ENCODE results near the gene CD8B2.

- RRBS: no CpG with 5 or more reads among the region's 8 CpGs
Measured at GRCh38 chr2:105393243-105393710, 5.6 kb downstream of the FHL2 start.

GRCh38 chr2:105394738-105395713 lies 3.8 kb downstream of the FHL2 start:
- RRBS: no CpG with 5 or more reads among the region's 12 CpGs

DNA sequence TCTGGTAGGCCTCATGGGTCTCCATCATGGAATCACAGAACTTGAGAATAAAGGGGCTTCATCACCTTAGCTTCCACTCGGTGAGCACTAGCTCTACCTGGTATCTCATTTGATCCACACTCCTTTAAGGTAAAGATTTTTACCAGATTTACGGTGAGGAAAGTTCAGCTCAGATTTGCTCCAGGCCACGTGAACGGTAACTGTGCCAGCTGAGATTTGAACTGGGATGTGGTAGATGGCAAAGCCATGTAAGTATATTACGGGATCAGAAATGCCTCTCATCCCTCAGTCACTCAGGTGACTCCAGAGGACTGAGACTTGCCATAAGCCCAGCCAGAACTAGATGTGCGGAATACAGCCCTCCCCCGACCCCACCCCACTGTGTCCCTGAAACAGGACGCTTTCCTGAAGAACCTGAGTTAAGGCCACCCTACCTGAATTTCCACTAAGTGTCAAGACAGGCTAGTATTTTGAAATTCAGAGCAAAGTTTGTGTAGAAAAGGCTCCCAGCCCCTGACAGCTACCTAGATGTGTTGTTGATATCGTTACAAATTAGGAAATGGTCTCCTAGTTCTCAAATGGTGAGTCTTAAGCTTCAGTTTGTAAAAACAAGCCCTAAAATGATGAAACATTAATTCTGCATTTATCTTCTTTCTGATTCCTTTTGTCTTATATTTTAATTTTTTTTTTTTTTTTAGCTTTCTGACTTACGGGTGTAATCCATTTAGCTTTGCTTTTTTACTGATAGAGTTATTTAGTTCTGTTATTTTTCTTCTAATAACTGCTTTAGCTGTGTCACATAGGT lies 1.4 kb upstream of the FHL2 start:
- RRBS: no CpG with 5 or more reads among the region's 10 CpGs

DNA sequence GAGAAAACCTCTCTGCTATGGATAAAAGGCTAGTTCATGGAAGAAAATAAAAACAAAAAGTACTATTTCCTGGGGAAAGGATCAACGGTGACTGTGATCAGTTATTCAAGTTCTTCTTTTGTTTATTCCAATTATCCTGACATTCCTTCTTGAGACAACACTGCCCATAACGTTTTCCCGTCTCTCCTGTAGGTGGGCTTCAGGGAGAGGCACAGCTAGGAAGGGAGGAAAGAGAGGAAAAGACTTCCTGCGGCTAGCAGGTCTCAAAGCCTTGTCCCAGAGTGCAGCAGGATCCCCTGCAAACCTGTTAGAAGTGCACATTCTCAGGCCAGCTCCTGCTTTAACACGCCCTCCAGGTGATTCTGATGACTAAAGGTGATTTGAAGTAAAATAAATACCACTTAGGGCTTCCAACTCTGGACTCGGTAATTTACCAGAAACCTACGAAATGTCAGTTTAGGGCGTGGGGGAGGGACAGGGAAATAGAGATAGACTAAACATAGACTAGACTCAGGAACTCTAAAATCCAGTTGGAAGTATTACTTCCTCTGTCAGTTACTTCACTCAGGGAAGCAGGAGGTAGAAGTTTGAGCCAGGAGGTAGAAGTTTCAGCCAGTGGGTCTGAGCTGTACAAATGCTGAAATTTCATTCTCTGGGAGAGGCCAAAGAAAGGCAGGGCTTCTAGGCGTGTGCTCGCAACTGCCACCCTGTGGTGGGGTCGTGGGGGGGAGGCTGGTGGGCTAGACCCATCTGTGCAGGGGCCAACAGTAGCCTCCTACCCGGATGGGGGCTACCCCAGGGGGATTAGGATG lies 4.6 kb upstream of the FHL2 start:
- RRBS: no CpG with 5 or more reads among the region's 12 CpGs

DNA sequence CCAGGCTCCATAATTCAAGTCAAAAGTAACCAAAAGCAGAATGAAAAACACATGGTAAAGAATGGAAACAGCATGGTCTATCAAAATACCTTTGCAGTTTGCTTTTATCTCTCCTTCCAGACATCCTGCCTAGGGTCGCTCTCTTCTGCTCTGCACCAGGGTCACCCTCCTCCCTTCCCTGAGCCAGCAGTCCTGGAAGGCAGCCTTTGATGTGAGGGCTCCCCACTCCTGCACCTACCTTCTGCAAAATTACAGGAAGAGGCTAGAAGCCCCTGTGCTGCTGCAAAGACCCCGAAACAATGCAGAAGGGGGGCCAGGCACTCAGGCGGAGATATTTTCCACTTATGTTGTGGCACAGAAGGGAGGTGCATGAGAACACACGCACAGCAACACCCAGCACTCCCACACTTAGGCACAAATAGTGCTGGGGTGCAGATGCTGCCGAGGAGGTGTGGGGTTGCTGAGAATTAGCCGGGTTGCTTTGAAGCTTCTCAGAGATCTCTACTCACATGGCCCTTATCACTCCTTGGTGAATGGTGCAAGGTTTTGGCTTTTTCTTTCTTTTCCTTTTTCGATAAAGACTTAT lies 27.6 kb upstream of the FHL2 start:
- RRBS: no CpG with 5 or more reads among the region's 7 CpGs

DNA sequence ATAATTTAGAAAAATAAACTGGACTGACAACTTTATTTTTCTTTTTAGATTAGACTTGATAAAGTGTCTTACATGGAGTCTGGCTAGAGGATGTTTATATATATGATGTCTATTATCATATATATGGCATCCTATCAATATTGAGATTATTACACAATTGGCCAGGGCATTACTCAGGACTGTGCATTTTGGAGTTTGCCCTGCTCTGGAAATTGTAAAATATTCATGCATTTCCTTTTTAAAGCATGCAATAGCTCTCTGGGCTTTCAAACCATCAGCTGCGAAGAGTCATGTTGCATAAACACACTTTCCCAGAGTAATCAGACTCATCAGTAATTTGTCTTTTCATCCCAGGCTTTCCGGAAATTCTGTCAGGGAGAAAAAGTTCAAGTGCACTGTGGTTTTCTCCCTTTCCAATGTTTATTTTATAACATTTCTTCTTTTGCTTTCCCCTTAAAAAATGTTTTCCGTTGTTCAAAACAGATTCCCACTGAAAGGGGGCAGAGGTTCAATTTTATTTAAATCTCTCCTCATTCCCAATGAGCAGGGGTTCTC lies 38.8 kb upstream of the FHL2 start:
- RRBS: no CpG with 5 or more reads among the region's 3 CpGs

GRCh38 chr2:105494416-105495032 lies 95.7 kb upstream of the FHL2 start:
- RRBS: no CpG with 5 or more reads among the region's 16 CpGs

DNA sequence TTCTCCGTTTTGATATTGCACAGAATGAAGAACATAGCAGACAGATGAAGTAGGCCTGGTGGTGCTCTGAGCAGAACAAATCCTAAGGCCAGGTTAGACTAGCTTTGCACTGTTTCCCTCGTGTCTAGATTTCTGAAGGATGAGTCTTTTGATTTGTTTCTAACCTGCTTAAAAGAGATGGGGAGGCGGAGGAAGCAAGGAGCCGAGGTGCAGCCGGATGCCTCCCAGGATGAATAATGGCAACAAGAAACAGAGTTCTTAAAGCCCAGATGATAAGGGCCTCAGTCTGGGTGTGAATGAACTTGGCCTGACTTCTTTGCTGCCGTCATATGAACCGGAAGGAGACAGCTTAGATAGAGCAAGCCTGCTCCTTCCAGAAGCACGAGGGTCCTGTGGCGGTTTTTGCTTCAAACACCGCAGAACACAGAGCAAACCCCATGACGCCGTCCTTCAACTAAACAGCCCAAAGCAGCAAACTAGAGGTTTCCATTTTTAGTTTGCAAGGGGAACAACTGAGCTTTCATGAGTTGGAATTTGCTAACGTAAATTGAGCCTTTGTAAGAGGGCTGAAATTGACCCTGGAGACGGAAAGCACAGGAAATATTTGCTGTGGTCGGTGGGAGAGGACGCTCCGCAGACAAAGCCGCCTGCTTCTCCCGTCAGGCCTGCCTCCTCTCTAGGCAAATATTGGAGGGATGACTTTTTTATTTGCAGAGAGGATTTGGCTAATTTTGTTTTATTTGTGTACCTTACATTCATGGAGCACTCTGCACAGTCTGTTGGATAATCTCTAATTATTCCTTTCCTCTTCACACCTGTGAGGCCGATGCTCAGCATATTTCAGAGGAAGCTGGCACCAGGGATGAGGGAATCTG lies 134.1 kb upstream of the NCK2 start:
- RRBS: no CpG with 5 or more reads among the region's 20 CpGs

GRCh38 chr2:105744330-105744600 lies 447 bp upstream of the NCK2 start:
- RRBS: 5% methylated on average over 6 of the region's 13 CpGs

DNA sequence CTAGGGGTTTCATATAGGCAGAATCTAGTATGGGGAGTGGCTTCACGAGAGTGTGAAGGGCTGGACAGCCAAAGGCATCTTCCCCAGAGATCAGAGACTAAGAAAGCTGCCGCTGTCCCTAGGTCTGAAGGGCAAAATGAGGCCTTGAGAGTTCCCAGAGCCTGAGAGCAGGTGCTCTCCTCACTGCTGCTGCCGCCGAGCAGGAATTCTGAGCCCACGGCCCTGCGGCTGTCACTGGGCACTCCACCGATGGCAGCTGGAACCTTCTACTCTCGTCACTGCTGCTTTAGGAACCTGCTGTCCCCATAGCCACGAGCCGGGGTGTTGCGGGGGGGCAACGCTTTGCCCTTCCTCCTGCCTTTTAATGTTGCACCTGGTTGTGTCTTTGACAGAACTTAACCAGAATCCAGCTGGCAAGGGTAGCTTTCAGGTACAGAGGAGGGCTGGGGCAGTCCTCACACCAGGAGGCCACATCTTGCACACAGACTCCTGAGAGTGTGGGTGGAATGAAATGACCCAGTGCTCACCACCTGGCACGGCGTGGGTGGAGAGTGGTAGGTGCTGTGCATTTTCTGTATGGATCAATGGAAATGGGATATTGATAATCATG lies 32.3 kb downstream of the NCK2 start:
- RRBS: no CpG with 5 or more reads among the region's 14 CpGs

DNA sequence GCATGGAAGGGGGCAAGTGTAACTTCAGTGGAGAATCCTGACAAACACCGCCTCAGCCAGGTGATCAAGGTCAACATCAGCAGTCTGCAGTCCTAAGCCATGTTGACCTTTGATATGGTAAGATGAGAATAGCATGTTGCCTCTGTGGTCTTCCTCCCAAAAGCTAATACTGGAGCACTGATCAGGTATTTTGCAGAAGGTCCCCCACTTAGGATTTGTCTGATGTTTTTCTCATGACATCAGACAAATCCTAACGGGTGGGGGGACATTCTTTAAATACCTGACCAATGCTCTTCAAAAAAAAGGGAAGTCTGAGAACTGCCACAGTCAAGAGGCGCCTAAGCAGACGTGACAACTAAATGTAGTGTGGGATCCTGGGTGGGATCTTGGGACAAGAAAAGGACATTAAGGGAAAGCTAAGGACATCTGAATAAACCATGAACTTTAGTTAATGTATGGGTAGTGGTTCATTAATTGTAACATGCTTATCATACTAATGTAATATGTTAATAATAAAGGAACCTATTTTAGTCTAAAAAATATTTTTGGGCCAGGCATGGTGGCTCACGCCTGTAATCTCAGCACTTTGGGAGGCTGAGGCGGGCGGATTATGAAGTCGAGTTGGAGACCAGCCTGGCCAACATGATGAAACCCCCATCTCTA lies 99.3 kb downstream of the NCK2 start:
- RRBS: no CpG with 5 or more reads among the region's 8 CpGs

GRCh38 chr2:105861157-105861541 lies 116.4 kb downstream of the NCK2 start:
- RRBS: no CpG with 5 or more reads among the region's 6 CpGs

DNA sequence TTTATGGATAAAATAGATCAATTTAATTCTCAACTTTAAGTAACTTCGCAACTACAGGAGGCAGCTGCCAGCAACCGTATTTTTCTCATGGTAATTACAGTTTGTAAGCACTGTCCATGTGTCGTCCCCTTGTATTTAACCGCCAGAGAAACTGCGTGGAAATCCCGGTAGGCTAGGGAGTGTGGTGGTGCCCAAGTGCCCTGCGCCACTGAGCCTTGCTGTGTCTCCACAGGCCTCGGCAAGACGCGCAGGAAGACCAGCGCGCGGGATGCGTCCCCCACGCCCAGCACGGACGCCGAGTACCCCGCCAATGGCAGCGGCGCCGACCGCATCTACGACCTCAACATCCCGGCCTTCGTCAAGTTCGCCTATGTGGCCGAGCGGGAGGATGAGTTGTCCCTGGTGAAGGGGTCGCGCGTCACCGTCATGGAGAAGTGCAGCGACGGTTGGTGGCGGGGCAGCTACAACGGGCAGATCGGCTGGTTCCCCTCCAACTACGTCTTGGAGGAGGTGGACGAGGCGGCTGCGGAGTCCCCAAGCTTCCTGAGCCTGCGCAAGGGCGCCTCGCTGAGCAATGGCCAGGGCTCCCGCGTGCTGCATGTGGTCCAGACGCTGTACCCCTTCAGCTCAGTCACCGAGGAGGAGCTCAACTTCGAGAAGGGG lies 136.5 kb downstream of the NCK2 start:
- RRBS: no CpG with 5 or more reads among the region's 50 CpGs

GRCh38 chr2:106131163-106131654 lies 62.9 kb downstream of the UXS1 start:
- RRBS: no CpG with 5 or more reads among the region's 17 CpGs

DNA sequence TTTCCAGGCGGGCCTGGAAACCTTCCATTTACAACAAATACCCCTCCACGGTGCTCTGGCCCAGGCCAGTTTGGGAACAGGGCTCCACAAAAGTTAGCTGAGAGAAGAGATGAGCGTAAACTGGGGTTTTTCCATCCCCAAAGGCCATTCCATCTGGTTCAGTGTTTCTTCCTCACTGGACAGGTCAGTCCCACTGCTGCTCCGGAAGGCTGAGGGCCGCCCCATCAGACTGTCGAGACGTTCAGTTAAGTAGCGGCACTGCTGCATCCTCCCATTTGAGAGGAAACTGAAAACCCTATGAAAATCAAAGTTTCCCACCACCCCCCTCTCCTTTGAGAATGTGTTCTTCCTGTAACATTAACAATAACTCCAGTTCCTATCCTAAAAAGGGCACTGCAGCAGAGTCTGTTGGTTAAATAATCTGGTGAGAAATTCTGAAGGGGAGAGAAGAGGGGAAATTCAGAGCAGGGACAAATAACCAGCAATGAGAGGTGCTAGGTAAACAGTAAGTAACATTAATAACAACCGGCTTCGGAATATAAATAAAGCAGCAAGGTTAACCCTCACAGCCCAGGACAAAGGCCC lies 55.5 kb downstream of the UXS1 start:
- RRBS: no CpG with 5 or more reads among the region's 10 CpGs

DNA sequence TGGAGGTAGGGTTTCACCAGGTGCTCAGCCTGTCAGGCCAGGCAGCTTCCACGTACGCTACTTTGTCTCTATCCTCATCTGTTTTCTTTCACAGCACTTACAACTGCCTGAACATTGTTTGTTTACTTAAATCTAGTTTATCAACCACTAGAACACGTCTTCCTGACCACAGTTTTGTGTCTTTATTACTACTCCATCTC lies 11.4 kb upstream of the UXS1 start:
- RRBS: no CpG with 5 or more reads among the region's 3 CpGs

- RRBS: no CpG with 5 or more reads among the region's 42 CpGs
Measured at GRCh38 chr2:106487087-106487543, at the start of gene CD8B2. Gene CD8B2 (plus strand): TSS chr2:106487364.

- RRBS: no CpG with 5 or more reads among the region's 12 CpGs
Measured at GRCh38 chr2:106582480-106582923, 95.3 kb downstream of the CD8B2 start.

DNA sequence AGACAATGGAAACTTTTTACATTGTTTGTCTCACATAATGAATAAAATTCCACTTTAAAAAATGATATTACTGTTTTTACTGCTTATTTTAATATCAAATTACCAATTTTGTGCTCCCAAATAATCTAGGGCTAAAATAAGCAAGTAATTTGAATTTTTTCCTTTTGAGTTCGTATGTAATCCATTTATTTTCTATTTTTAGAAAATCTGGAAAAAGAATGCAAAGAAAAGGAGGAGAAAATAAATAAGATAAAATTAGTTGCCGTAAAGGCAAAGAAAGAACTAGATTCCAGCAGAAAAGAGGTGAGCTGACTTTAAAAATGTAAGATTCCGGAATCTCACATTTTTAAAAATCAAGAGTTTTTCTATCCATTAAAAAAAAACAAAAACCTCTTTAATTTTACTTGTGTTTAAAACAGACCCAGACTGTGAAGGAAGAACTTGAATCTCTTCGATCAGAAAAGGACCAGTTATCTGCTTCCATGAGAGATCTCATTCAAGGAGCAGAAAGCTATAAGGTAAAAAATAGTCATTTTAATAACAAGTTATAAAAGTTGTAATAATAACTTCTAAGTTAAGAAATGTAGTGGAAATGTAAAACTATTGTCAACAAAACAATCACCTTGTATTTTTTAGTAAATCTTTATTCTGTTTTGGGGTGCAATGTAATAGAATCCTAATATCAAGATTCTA lies 26.5 kb downstream of the GCC2 start:
- RRBS: no CpG with 5 or more reads among the region's 4 CpGs

- RRBS: no CpG with 5 or more reads among the region's 7 CpGs
Measured at GRCh38 chr2:108613223-108613877, 79.1 kb downstream of the LIMS1 start.